Thoracic aorta endothelial cell (primary cell): ENCODE measurements around a stretch of chr1.

DNA sequence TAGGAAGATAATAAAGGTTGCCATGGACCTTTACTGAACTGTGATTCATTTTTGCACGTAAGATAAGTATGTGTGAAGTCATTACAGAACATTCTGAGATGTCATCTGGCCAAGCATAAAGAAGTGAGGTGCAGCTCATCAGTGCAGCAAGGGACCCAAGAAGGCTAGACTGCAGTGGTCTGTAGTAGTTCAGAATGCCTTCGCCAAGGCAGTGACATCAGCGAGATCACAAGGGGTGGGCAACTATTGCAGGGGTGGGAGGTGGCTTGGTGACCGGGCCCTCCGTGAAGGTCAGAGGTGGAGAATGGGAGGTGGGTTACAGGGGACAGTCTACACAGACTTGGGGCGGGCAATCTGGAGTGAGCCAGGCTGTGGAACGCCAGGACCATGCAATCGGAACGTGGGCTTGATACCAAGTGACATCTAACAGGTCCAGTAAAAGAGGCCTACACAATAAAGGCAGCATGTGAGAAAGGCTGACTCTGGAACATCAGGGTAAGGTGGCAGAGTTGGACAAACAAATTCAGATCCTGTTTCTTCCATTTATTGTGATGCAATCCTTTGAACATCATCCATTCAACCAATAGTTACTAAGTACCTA is 107.4 kb downstream of the SLC45A1 start:
- CAGE, long polyA plus RNA = no peak

DNA sequence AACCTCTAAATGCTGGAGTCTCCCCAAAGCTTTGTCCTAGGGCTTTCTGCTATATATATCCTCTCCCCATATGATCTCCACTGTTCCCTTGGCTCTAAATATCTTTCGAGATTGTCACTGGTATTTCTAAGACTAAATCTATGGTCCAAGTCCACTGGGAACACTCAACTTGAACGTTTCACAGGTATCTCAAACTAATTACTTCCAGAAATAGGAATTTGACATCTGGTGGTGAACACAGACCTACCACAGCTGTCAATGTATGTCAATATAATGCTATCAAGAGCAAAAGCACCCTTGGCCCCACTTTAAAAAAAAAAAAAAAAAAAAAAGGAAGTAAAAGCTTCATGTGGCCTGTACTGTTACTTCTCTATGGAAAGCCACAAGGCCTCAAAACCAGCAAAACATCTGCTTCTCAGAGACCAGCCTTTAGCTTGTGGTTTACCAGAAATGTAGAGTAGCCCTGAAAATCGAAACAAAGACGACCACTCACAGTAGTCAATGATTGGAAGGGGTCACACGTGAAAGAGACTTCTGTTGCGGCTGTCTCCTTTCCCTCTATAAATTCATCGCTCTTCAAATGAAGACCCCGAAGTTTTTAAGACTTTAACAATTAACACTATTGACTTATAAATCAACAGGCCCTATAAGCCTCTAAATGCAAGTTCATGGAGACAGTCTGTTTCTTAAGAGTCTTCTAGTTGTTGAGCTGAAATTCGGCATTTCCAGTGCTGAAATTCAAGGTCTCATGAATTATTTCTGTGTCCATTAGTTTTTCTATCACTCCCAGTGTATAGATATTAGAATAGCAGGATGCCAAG is 109.6 kb downstream of the SLC45A1 start:
- CAGE, long polyA plus RNA = no peak

GRCh38 chr1:8523391-8524155 is 205.7 kb downstream of the SLC45A1 start:
- CAGE, long polyA plus RNA = no peak

GRCh38 chr1:8597994-8598722 is 219.3 kb downstream of the RERE start:
- CAGE, long polyA plus RNA = no peak

GRCh38 chr1:8879967-8880819 is 1.7 kb upstream of the ENO1 start:
- CAGE, long polyA plus RNA = no peak

GRCh38 chr1:8926533-8927118 is 19.0 kb upstream of the CA6 start:
- CAGE, long polyA plus RNA = no peak

GRCh38 chr1:9071545-9072054 is 2.2 kb upstream of the SLC2A5 start:
- CAGE, long polyA plus RNA = no peak

DNA sequence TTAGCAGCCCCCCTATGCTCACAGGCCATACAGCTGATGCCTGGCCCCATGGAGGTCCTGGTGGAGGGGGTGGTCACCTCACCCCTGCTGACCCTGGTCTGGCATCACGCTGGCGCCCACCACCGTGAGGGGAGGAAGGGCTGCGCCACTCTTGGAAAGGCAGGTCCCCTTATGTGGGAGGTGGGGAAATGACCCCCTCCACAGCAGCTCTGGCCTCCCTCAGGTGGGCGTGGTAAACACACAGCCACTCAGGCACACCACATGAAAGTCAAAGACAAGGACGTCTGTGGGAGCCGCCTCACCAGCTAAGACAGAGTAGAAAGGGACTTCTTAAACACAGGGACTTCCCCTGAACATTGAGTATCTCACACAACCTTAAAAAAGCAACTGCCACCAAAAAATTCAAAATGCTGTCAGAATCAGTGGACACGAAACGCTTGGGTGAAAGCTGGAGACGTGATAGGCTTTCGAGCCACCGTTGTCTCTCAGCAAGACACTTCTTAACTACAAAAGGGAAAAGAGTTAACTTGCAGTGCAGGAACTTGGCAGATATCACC is 6.9 kb downstream of the GPR157 start:
- CAGE, long polyA plus RNA = no peak

- CAGE, long polyA plus RNA = no peak
Observed at GRCh38 chr1:9159054-9159436, 30.1 kb upstream of the GPR157 start.

DNA sequence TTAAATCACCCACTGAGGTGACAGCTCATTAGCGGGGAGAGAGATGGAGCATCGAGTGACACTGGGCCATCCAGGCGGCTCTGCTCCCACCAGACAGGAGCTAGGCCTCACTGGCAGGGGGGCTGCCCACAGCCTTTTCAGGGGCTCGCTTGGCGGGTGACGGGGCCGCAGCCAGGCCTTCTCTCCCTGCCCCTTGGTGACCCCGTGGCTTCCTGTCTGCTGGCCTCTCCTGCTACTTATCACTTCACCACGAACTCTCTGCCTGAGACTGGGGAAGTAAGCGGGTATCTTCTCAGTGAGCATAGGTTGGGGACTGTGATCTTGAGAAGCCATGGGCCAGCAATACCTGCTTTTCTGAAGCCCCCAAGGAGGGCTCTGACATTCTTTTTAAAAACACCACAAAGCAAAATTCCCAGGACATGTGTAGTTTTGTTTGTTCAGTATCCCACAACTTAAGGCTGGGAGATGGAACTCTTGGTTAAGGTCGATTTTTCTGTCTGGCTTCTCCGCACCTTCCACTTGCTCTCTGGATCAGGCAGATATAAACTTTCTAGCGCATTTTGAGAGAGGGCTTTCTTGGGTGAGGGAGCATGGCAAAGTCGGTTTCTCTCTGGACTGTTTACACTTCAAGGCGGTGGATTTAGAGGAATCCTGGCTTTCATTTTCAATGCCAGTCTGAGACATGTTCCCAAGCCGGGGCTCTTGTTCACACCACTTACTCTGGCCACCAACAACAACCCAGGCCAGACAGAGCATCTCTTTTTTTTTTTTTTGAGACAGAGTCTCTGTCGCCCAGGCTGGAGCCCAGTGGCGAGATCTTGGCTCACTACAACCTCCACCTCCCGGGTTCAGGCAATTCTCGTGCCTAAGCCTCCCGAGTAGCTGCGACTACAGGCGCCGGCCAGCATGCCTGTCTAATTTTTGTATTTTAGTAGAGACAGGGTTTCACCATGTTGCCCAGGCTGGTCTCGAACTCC is 26.3 kb upstream of the SPSB1 start:
- CAGE, long polyA plus RNA = no peak

GRCh38 chr1:9275367-9276174 is 17.1 kb upstream of the SPSB1 start:
- CAGE, long polyA plus RNA = no peak

- CAGE, long polyA plus RNA = no peak
Observed at GRCh38 chr1:9308750-9309108, 16.0 kb downstream of the SPSB1 start.

- CAGE, long polyA plus RNA = no peak
Observed at GRCh38 chr1:9317832-9318478, 25.3 kb downstream of the SPSB1 start.

- CAGE, long polyA plus RNA = no peak
Observed at GRCh38 chr1:9337599-9338355, 45.1 kb downstream of the SPSB1 start.

DNA sequence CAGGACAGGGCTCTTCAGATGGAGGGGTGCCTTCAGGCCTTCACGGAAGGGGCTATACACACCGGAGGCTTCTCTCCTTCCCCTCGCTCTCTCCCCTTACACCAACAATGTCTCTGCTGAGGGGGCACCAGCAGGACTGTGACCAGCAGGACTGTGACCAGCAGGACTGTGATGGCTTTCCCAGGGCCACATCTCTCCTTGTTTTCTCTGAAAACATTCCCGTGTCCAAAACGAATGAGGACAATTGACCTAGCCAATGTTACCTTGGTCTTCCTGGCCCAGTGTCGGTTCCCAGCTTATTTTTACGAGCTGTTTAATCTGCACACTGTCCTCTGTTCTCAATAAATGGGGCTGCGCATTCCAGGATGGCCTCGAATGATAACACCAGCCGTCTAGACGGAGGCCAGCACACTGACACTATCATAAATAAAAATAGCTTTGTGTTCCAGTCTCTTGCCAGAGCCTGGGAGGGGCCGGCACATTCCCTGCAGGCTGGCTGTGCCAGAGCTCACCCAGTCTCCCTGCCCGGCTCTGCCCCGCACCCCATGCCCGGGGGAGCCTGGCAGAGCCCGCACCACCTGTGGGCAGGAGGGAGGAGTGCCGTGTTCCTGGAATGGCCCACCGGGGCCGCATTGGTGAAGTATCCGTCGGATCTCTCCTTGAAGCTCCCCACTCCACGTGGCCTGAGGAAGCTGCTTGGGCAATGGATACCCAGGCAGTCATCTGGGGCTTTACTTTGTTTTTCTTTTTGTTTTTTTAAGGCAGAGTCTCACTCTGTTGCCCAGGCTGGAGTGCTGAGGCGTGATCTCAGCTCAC is 92.0 kb downstream of the SPSB1 start:
- CAGE, long polyA plus RNA = no peak

- CAGE, long polyA plus RNA = no peak
Observed at GRCh38 chr1:9388295-9388813, 95.7 kb downstream of the SPSB1 start.

DNA sequence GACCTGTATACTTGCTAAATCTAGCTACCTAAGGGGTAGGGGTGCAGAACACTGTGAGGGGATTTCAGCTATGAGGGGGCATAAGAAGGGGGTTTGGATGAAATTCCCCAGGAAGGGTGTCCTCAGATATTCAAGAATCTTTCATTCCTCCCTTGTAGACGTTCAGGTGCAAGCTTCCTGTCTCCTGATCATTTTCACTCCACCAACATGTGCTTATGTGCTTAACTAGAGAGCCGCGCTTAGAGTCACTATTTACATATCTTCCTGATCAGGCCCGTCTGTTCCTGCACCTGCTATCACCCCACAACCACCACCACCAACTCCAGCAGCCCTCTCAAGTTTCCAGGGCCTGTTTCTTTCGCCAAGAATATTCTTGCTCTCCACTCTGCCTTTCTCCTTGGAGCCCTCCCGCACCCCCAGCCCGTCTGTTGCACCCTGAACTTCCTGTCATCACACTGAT is 113.4 kb downstream of the SPSB1 start:
- CAGE, long polyA plus RNA = no peak

GRCh38 chr1:9449240-9449925 is 89.9 kb upstream of the SLC25A33 start:
- CAGE, long polyA plus RNA = no peak

DNA sequence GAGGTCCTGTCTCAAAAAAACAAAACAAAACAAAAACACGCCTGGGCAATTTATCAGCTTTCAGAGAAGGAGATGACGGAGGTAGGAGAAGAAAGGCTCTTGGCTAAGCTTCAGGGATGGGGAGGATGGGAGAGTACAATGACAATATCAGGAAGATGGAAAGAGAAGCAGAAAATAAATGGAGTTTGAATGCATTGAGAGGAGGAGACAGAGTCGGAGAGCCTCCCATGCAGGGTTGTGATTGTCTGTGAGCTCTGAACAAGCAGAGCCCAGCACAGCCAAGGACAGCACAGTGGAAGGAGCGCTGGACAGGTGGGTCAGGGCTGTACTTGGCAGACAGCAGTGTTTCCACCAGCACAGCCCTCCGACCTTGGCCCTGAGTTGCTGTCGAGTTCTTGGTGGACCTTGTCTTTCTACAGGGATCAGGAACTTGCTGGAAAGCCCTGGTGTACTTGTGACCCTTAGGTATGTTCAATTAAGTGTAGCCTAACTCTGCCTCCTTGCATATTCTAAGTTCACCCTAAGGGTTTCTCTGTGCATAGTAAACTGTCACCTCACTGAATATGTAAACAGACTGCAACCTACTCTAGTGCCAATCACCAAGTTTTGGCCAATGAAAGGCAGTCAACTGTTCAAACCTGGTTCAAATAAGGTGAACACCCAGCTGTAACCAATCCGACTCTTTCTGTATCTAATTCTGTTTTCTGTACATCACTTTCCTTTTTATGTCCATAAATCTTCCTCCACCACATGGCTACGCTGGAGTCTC is 86.7 kb upstream of the SLC25A33 start:
- CAGE, long polyA plus RNA = no peak

DNA sequence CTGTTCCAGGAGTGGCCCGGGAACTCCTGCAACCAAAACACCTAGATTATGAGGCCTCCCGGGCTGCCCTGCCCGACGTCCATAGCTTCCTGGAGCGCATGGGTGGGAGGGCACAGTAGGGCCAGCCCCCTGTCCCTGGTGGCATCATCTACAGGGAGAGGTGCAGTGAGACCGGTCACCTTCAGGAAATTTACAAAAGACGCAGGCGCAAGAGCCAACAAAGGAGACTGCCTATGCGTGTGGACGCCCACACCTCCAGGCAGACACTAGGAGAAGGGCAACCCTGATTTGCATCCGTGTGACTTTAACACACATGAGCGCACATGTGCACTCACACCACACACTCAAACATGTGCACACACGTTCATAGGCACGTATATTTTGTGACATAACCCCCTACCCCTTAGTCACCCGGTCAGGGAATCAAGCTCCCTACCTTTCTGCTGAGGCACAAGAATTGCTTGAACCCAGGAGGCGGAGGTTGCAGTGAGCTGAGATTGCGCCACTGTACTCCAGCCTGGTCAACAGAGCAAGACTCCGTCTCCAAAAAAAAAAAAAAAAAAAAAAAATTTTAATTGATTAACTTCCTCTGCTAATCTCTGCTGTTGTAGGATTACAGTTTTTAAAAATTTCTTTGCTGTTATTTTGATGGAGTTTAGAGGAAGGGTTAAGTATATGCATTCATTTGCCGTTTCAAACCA is 84.7 kb upstream of the SLC25A33 start:
- CAGE, long polyA plus RNA = no peak